Jejunum (tissue), 1 donor: ENCODE data around the gene FOXF2.

- PRO-cap, result no peak
These were observed 28.3 kb downstream of the DUSP22 start for GRCh38 chr6:320624-320974.

GRCh38 chr6:389523-390521 is 1.7 kb upstream of the IRF4 start:
- PRO-cap, result no peak

DNA sequence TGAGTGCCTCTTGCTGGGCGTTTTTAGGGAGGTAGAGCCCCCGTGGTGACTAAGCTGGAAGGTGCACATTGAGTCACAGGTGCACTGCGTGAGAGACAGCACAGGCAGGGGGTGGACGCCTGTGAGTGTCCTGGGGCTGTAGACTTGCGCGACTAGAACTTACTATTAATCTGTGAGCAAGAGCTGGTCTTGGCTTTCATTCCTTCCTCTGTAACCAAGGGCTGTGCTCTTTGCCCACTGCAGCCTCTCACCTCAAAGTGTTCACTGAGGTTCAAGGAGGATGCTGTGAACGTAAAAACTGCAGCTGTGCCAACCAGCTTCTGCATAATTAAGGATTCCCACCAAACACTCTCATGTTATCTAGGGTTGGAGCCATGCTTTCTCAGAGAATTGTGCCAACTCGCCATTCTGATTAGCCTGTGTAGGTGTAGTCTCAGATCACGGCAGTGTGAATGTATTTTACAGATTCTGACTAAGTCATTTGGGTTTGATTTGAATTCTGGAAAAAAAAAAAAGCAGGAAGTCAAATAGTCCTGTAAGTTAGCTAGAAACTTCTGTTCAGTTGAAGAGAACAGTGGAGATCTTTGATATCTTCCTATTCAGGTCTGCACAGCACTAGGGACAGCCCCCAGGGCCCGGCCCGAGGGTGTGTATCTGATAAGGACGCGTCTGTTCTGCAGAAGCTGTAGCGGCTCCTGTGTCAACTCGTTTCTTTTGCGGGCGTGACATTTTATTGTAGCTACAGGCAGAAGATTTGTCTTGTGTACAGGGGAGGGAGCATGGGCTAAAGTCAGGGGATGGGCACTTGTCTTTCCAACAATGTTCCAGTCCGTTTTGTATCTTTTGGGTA is 12.1 kb downstream of the IRF4 start:
- PRO-cap, result no peak

DNA sequence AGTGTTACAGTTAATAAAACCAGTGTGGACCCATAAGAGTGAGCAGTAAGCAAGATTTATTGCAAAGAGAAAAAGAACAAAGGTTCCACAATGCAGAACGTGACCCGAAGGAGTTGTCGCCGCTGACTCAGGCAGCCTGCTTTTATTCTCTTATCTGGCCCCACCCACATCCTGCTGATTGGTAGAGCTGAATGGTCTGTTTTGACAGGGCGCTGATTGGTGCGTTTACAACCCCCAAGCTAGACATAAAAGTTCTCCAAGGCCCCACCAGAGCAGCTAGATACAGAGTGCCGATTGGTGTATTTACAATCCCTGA is 33.9 kb downstream of the IRF4 start:
- PRO-cap, result no peak

DNA sequence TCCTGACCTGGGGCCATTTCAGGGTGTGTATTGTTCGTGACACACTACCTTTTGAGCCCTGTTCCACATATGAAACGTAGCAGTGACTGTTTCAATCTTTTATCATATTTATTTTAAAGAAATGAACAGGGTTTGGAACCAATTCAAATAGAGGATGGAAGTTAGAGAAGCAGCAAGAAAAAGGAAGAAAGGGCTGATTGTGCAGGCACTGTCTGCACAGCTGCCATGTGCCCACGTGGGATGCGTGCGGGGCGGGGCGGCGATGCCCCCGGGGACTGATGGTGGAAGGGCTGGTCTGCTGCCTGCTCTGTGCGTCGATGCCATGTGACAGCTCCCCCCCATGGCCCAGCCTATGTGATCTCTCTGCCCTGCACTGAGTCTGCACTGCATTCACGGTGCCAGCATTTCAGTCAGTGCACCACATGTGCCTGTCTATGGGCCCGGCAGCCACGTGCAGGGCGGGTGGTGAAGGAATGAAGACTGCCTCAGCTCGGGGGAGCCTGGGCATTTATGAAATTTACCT is 96.4 kb downstream of the IRF4 start:
- PRO-cap, result no peak

DNA sequence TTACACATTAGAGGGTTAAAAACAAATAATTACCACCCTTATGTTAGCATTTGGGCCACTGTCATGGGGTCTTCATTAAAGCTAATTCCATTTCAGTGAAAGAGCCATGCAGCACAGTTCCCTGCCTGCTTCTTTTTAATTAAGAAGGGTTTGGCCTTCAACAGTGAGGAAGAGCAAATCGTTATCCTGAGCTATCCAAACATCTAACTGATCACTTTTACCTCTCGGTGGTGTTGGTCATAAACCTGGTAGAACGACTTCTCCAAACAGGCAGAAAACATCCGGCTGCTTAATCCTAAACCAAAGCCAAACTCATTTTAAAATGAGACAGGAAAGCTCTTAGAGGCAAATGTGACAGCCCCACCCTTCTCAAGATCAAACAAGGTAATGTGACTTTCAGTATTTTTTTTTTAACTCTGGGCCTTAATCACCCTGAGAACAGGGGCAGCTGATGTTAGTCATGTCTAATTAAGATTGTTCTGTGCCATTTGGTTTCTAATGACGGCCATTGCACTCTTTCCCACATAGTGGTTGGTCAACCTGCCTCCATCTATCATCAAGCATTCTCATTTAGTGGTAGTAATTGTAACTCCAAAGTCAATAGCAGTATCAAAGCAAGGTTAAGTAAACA is 191.5 kb upstream of the EXOC2 start:
- PRO-cap, result no peak

DNA sequence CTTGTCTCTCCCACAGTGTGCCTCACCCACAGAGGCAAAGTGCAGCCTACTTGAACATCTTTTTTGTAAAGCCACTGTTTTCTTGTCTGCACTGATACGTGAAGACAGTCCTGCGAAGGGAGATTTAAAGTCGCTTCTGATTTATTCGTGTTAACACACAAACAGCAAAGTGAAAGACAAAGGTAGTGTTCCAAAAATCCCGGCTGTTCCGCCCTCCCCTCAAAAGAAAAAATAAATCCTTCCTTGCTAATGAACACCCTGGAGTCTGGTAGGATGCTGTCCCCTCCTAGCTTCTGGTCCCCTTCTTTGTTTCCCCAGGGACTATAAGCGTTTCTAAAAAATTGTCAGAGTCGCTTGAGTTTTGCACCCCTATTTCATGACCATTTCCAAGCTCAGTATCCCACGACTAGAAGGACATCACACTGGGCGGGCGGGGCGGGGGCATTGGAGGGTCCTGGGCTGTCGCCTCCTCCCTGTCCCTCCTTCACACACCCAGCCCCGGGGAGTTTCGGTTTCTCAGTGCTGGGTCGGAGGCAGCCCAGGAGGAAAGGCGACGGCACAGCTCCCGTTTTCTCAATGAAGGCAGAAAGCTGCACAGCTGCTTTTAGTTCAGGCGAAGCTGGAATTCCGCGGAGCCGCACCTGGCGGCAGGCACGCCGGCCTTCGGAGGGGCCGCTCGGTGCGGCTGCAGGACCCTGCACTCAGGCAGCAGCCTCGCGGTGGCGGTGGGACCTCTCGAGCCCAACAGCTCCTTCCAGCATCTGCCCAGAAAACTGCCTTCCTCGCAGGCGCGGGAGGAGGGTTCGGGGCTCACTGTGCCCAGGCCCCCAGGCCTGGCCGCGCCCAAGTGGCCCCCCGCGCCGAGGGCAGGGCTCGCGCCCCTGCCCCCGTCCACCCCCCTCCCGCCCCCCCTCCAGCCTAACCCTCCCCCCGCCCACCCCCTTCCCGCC is 4.4 kb downstream of the FOXQ1 start:
- PRO-cap, result bidirectional peak, plus-strand start at position 519 of the sequence, minus-strand start at position 521 of the sequence; bidirectional peak, plus-strand start at position 612 of the sequence, minus-strand start at position 578 of the sequence

GRCh38 chr6:1385750-1385994 is 3.7 kb upstream of the FOXF2 start:
- PRO-cap, result no peak

DNA sequence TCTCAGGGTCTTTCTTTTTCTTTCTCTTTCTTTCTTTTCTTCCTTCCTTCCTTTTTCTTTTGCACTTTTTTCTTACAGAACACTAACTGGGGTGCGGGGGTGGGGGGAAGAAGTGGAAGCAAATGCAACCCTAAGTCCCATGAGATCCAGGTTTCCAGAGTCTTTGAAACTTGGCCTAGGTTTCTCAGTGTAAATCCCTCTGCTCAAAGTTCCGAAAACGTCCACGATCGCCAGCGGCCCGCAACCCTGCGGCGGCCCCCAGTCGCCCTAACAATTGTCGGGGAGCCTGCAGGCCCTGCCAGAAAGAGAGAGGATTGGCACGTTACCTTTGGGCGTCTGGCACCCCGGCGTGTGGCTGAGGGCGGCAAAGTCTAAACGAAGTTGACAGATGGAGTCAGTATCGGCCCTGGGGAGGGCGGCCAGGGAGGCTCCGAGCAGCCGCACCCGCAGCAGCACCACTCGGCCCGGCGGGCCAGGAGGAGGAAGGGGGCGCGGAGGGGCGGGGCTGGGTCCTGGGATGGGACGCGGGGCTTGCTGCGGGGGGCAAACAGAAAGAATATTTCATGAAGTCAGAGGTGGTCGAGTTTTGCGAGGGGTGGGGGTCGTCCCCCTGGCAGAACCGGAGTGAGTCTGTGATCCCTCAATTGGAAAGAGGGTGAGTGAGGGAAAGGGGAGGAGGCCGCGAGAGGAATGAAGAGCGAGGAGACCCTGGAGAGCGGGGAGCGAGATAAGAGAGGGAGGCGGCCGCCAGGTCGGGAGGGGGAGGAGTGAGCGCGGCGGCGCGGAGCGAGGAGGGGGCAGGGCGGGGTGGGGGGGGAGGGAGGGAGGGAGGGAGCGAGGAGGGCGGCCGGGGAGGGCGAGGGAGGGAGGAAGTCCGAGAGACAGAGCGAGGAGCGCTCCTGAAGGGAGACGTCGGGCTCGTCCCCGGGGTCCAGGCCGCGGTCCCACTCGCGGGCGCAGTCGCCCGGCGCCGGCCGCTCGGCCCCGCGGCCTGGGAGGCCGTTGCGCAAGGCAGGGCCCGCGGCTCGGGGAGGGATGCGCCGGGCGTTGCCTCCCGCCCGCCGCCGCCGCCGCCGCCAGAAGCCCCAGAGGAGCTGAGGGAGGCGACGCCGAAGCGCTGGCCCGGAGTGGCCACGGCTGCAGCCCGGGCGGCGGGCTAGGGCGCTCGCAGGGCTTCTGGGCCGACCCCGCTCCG is at the start of gene FOXF2:
FOXF2 (plus strand) TSS at position 884 of the 1,195 bp plus-strand sequence.
- PRO-cap, result bidirectional peak, plus-strand start at position 884 of the sequence, minus-strand start at position 769 of the sequence; unidirectional peak, plus-strand start at position 1,079 of the sequence

GRCh38 chr6:1390825-1391377 is 1.5 kb downstream of the FOXF2 start:
- PRO-cap, result no peak

DNA sequence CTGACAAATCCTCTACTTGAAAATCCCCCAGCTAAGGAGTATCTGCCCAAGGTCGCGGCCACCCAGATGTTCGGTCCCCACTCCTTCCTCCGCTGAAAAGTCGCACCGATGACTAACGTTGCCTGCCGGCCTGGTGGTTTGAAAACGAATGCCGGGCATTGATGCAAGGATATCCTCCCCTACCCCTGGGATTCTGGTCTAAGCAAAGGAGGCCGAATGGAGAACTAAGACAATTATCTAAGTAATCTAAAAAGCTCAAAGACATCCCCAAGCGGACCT is 3.7 kb upstream of the FOXC1 start:
- PRO-cap, result no peak

DNA sequence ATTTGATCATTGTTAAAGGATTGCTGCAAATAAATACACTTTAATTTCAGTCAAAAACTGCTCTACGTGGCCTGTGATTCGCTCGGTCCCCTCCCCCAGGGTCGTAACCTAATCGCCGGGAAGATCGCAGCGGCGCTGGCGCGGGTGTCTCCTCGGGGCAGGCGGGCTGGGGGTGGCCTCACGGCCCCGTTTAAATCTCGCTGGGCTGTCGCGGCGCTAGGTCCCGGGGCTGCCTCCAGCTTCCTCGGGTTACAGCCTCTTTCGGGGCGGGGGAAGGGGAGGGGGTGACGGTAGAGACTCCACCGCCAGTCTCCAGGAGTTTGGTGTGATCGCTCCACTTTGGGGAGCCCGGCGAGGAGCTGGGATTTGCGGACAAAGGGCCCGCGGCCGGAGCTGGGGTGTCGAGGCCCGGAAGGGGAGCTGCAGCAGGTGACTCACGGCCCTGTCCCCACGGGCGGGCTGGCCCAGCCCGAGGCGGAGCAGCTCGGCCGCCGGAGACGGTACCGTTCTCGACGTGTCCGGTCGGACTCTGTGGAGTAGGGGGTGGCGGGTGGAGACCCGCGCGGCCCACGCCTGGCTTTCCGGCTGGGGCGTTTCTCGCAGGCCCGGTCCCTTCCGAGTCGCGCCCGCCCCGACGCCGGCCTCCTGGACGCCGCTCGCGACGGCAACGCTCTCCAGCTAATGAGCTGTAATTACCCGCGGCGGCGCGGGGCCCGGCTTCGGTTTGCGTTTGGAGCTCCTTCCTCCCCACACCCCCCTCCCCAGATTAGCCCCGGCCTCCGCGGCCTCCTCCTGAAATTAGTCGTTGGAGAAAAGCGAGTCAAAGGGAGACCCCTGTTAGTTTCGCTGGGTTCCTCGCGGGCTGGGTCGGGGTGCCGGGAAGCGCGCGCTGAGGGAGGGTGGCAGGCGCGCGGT is 4.4 kb downstream of the FOXC1 start:
- PRO-cap, result no peak

DNA sequence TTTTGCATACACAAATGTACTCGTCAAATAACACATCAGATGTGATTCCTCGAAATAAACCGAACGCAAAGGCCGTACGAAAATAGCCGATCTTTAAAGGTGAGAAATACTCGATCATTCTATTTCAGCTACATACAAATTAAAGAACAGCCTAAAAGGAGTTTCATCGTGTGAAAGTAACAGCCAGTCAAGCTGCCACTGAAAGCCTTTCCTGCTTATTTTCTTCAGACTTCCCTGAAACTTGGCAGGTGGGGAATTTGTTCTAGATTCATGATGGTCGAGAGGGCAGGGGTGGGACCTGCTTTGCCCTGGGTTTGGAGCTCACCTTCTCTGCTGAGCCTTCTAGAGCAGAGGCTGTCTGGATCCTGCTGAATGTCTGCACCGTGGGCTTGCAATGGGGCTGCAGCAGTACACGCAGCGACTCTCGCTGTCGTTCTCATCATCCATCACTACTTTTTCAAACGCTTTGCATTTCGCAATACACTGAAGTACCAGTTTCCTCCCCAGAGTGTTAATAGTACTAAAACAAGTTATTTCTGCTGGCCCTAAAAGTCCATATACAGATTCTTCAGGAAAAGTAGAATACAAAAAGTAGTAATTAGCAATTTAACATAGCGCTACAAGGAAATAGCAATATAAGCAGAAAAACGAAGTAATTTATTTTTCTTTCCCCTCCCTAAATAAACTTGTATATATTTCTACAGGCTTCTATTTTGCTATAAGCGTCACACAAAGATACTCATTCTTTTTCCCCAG is 16.3 kb downstream of the FOXC1 start:
- PRO-cap, result no peak

DNA sequence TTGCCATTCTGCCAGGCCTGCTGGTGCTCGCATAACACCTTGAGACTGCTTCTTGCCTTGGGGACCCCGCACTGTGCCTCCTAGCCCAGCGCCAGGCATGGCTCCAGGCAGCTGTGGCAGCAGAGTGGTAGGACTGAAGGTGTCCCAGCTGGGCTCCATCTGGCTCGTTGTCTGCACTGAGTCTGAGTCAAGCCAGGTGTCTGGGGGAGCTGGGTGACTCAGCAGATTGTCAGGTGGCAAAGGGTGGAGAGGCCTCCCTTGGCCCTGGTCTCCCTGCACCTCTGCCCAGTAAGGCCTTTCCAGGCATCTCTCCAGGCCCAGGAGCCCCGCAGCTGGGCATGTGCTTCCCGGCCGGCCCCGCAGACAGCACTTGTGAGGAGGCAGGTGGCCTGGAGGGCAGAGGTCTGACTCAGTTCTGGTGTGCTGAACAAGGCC is 27.3 kb downstream of the FOXC1 start:
- PRO-cap, result no peak

DNA sequence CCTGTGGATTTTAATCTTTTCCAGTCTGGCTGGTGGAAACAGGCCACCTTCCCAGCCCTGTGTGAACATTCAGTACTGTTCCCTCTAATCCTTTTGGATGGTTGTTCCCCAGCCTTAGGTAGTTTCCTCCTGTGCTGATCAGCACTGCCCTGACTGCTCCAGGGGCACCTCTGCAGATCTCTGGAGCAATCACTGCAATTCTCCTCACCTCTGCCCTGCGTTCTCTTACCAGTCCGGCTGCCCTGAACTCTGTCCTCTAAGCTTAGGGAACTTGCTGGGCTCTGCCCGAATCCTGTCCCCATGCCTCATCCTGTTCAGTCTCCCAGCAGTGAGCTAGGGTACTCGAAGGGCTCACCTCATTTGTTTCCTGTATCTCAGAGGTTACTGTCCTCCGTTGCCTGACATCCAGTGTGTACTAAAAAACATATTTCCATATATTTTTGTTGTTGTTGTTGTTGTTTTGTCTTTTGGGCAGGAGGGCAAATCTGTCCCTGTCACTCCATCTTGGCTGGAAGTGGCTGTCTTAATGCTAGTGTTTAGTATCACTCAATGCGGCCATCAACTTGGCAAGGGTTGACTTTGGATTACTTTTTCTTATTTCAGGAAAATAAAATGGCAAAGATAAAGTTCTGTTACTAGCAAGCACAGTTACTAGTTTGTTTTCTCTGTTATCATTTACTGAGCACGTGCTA is 83.6 kb downstream of the FOXC1 start:
- PRO-cap, result no peak

DNA sequence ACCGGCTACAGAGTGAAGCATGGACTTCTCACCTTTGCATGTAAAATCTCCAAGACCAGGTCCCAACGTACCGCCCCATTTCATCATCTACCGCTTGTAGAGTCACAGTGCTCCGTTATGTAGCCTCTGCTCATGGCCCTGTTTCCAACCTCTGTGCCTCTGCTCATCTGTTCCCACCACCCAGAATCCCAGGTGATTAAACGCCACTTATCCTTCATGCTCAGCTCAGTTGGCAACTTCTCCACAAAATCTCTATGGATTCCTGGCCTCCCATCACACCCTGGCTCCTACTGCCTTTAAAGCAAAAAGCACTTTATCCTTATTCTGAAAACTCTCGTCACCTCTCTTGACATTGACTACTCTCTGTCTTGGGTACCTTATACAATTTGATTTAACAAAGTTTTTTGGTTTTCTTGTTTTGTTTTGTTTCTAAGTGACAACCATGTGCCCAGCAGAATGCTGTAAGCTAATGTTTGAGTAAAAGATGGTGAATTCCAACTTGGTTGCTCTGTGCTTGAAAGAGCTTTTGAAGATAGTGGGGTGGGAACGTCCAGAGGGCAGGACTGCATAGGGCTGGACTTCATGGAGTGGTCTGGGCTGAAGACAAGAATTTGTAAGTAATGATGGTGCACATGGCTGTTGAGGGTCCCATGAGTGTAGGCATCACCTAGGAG is 238.6 kb downstream of the FOXC1 start:
- PRO-cap, result no peak

DNA sequence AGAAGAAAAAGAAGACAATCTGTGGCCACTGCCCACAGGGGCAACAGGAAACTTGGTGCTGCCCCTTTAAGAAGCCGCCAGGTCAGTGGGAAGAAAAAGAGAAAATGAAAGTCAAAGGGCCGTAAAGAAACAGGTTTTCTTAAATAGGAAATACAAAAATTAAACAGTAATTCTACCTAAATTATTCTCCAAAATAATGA is 23.7 kb downstream of the GMDS start:
- PRO-cap, result no peak

DNA sequence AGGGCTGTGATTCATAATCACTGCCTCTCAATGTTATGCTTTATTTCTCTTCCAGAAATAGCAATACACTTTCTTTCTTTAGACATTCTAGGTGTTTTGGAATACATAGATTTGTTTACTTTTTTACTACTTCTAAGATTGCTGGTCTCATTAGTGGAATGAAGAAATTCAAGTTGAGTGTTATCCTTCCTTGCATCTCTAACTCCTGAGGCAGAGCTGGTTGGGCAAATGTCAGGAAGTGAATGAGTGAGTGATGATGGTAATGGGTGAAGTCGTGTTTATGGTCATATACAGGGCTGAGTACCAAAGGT is 196.7 kb upstream of the GMDS start:
- PRO-cap, result no peak

DNA sequence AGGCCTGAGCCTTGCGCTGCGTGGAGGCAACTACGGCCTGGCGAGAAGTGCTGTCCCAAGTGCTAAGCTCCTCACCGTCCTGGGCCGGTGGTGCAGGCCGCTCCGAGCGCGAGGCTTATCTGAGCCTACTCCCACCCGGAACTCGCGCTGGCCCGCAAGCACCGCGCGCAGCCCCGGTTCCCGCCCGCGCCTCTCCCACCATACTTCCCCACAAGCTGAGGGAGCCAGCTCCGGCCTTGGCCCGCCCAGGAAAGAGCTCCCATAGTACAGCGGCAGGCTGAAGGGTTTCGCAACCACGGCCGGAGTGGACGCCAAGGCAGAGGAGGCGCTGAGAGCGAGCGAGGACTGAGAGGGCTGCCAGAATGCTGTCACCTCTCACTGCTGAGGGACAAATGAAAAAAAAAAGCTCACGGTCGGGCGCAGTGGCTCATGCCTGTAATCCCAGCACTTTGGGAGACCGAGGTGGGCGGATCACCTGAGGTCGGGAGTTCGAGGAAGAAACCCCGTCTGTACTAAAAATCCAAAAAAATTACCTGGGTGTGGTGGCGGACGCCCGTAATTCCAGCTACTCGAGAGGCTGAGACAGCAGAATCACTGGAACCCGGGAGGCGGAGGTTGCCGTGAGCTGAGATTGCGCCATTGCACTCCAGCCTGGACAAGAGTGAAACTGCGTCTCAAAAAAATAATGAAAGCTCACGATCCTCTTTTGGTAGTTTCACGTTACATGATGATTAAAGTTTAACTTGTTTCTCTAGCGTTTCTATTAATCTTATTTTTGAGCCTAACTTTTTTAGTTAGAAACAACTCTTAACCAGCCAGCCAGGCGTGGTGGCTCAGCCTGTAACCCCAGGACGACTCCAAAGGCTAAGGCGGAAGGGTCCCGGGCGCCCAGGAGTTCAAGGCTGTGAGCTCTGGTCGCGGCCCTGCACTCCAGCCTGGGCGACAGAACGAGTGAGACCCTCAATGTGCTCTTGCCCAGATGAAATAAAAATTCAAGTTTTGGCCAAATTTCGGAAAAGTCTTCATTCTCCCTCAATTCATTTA is 1.4 kb upstream of the WRNIP1 start:
- PRO-cap, result no peak

DNA sequence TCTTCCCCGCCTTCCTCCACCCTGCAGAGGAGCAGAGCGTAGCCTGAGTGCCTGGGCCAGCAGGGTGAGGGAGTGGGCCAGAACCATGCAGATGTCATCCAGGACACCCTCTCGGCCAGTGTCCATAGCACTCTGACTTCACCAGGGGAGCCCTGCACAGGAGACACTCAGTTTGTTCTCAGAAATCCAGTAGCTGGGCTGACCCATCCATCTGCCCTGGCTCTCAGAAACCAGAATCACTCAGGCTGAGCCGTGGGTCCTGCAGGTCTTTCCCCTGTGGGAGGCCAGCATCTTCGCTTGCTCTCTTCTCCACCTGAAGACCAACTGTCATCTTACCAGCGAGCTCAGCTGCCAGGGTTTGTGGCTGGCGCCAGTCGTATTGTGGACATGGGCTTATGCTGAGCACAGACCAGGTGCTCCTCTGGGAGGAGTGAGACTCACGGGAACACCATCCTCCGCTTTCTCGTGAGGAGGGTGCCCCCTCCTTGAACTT is 17.0 kb downstream of the WRNIP1 start:
- PRO-cap, result no peak